ENCODE measurements around a stretch of chr6.

DNA sequence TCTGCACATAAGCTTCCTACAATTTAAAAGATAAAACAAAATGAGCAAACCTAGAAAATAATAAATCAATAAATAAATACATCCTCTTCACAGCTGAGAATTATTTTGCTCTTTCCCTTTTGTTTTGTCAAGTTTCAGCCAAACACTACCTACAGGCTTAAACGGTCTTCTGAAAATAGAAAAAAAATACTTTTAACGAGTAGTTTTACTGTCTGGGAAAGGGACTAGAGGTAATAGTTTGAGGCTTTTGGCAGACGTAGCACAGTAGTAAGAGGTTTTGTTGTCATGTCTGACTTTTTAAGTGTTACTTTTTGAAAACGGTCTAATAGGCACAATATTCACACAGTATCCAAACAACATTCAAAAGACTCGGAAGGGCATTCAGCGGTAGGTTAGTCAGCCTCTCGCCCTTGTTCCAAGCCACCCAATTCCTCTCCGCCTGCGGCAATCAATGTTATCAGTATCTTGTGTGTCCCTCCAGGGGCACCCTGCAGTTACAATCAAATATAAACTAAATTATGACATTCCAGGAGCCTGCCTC is 2.0 kb downstream of the TENT5A start:
- RRBS = no CpG with 5 or more reads among the region's 9 CpGs

DNA sequence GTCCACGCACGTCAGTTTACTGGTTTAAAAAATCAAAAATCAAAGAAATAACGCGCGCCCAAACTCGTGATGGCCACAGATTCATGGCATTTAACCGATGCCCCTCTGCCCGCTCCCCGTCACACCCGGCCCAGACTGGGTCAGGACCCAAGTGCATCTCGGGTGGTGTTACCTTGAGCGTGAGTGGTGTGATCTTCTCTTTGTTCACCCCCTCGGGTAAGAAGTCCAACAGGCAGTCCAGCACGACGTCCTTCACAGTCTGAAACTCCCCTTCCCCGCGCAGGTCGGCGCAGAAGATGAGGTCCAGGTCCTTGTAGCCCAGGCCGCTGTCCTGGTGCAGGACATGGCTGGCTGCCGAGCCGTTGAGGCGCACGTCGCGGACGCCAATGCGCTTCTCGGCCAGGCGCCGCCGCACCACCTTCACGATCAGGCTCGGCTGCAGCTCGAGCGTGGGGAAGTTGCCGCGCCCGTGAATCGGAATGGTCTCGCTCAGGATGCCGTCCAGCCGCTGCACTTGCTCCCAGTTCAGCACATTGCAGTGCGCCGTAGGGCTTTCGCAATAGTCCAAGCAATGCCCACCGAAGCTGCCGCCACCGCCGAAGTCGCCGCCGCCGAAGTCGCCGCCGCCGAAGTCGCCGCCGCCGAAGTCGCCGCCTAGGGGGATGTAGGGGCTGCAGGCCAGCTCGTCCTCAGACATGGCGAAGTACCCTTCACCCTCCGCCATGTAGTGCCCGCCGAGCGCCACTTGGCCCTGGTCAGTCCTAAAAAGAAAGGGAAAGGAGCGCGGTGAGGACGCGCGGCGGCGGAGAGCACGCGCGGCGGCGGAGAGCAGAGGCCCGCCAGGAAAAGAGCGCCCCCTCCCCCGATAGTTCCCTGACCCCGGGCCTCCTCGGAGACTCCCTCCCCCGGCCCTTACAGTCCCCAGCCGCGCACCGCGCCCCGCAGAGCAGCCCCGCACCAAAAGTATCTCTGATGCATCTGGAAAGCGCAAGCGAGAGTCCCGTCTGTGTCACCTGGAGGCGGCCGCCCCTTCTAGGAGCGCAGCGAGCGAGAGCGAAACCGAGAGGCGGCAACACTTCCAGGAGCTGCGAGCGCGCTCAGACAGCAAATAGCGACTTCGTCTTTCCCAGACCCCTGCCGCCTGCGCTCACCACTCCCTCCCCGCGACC is 679 bp downstream of the TENT5A start:
- RRBS = no CpG with 5 or more reads among the region's 114 CpGs

- RRBS = no CpG with 5 or more reads among the region's 3 CpGs
These were observed 68.3 kb upstream of the TENT5A start for GRCh38 chr6:81820801-81821253.

DNA sequence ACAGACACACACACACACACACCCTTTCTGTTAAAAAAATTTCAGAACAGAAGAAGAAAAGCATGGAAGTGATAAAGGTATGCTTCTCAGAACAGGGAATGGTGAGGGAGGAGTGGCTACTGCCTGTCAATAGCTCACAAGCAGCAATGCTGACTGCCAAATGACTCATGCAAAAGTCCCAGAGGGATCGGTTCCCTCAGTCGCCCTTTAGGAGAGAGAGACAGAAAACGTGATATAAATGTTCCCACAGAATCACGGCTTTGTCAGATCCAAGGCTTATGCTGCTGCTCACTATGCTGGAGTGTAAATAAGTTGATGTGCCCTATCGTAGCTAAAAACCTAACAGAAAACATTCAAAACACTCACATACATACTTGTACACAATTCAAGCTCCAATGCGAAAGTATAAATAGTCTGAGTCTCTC is 102.6 kb downstream of the IBTK start:
- RRBS = no CpG with 5 or more reads among the region's 6 CpGs

- RRBS = no CpG with 5 or more reads among the region's 5 CpGs
These were observed 81.0 kb downstream of the IBTK start for GRCh38 chr6:82166390-82167064.

DNA sequence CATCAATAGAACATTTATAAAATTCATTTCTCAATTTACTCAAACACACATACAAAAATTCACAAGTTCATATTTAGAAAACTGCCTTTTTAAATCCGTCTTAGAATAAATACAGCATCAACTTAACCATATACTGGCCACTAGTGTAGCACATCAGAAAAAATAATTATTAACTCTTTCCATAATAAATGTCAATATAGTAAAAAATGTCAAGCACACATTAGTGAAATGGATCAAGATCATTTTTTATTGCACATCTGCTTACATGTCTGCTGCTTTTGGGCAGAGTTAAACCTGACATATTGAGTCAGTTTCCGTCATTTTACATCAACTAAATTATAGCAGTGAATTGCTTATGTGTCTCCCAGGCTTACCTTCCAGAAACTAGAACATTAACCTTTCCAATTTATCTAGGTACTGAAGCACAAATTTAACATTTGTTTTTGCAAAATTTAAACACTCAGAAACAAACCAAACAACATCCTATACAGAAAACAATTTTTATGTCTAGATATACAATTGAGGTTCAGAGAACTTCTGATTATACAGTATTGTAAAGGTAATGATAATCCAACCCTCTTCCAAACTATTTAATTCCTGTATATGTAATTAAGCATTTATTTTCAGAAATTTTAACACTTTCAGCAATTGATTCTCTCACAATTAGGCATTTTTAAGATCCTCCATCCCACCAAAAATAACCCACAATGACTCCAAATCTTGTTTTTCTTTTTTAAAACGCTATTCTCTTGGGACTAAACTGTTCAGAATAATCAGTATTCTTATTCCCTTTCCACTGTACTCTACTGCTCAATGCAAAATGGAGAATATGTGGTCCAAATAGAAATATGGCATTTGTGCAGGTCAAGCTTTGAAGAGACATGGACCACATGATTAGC is 77.3 kb downstream of the IBTK start:
- RRBS = no CpG with 5 or more reads among the region's 3 CpGs

DNA sequence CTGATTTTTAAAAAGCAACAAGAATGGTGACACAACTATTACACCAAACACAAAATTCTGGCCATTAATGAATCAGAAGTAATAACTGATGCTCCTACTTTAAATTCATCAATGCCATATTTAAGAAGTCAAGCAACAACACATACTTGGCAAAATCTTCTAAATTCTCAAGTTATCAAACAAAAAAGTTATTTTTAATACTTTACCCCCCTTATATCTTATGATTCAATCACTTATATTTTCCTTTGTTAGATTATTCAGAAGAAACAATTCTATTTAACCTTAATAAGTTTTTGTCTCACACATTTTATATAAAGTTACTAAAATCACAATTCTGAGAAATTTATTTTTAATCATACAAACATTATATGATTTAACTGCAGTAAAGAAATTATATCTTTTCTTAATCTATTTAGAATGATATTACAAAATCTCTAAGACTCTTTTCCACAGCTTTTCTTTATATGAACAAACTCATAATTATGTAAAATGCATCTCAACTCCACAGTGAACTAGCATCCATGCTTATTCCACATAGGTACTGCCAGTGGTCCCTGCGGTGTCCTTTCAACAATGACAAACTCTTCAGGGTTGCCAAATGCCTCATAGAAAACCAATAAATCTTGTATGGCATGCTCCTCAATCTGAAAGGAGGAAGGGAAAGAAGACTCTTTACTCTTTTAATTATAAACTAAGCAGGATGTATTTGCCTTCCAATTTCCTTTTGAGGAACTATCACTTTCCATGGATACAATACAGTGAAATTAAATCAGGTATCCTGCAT is 76.4 kb downstream of the IBTK start:
- RRBS = no CpG with 5 or more reads among the region's 1 CpG

DNA sequence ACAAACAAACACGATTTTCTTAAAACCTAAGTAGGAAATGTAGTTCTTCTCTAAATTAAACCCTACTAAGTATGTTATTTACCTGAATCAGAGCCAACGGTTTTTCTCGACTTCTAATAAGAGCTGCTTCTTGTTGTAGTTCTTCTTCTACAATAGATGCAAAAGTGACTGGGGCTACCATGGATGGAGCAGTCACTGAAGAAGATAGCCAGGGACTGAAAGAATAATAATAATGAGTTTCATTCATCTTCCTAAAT is 75.3 kb downstream of the IBTK start:
- RRBS = no CpG with 5 or more reads among the region's 3 CpGs

DNA sequence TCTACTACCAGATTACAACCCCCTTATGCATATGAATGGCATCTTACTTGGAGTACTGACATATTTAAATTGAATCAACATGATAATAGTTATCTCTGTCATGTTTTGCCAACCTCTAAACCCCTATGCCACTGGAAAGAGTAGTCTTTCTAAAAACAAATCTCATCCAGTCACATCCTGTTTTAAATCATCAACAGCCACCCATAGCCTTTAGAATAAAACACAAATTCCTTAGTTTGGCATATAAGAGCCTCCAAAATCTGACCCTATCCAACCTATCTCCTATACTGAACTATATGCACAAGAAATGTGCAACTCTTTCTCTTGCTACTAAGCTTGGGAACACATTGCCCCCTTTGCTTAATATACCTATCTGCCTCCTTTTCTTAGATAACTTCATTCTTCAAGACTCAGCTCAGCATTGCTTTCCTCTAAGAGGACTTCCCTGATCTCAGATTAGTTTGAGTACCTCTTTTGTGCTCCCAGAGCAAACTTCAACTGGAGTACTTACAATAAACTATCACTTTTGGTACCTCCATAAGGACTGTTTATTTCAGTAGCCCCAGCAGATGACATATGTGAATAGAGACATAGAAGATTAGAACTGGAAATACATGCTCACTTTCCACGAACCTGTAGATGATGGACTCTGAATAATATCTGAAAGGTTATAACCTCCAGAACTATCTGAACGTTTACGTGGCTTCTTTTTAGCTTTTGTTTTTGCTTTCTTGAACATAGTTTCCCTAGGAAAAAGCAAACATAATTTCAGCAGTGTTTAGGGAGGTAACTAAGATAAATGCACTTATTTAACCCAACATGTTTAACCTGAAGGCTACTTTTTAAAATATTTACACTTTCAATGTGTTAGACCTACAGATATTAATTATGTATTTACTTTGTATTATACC is 47.8 kb downstream of the IBTK start:
- RRBS = no CpG with 5 or more reads among the region's 3 CpGs

GRCh38 chr6:83334063-83334279 is 96.9 kb downstream of the ME1 start:
- RRBS = no CpG with 5 or more reads among the region's 17 CpGs

DNA sequence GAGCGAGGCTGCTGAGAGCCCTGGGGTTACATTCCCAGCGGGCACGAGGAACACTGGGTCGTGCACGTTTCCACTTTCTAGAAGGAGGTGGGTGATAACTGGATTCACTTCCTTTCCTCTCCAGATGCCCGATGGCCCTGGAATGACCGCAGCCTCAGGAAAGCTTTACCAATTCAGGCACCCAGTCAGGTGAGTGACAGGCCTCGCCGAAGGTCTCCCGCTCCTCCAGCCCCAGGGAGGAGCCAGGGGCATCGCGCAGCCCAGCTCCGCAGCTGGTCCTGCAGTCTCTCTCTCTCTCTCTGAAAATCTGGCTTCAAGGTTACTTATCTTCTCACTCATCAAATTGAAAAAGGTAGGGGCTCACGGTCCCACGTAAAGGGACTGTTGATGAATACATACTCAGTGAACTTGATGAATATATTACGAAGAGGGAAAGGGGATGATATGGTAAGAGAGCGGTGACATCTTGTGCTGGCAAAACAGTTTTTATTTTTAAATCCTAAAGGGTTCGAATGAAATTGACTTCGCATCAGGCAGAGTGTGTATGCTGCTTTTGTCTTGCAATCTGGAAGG is 899 bp downstream of the RIPPLY2 start:
- RRBS = no CpG with 5 or more reads among the region's 19 CpGs

DNA sequence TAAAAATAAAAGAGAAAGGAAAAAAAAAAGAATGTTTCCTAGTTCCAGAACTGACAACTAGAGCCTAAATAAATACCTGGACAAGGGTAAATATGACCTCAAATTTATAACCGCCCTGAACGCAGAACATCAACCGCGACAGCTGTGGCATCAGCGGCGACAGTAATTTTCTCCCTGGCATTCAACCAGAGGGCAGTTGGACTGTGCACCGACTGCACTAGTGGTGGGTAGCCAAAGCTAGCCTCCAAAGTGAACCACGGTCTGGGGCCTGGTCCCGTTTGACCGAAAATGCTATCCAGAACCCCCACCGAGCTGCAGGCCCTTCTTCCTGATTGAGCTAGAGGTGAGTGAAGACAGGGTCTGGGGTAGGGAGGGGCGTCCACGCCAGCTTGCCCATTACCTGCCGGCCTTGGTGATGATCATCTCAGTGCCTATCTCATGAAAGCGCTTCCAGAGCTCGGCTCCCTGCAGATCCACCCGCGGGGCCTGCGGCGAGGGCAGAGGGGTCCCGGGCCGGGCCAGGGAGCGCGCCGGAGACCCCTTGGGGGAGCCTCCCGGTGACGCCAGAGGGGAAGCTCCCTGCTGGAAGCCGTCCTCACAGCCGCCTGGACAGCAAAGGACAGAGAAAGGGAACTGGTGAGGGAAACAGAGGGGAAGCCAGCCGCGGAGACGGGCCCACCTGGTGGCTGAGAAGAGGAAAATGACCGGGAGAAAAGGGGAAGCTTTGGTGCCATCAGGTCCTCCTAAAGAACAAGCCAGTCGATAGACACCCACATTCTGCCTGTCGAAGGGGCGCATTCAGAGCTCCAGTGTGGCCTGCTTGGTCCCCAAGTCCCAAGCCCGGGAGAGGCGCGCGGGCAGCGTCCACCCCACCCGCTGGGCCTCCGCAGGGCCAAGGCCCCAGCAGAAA is 2.0 kb downstream of the TBX18 start:
- RRBS = 8% methylated on average over 6 of the region's 43 CpGs

GRCh38 chr6:84763054-84764115 is 1.0 kb downstream of the TBX18 start:
- RRBS = 16% methylated on average over 23 of the region's 106 CpGs

DNA sequence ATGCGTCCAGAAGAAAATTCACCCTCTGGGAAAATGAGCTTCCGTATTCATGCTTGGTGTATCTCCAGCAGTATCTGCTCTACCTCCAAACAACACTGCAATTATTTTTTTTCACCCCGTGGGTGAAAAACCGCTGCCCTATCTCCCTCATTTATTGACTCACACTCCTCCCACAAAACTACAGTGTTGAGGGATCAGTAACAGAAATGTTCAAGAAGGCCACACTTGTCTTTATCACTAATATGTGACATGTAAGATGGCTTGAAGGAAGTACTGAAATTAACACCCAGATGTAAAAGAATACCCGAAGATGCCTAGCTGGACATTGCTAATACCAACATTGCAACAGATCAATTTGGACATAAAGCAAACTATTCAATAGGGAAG is 4.9 kb upstream of the TBX18 start:
- RRBS = no CpG with 5 or more reads among the region's 5 CpGs

- RRBS = no CpG with 5 or more reads among the region's 3 CpGs
These were observed 26.9 kb upstream of the TBX18 start for GRCh38 chr6:84791199-84791780.

DNA sequence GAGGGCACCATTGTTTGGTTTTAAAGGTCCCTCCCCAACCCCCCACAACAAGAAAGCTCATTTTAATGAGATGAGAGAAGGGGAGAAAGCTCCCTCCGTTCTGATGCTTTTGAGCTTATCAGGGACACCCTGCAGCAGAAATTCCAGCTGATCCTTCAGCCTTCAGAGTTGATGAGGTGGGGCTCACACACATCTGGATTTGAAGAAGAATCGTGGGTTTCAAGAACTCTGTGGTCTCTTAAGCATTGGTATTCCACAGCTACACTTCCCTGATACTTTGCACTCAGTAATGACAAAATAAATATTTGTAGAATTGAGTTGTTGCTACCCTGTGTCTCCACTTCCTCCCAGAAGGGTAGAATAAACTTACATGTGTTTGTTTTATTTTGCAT is 2.0 kb downstream of the NT5E start:
- RRBS = no CpG with 5 or more reads among the region's 2 CpGs

- RRBS = no CpG with 5 or more reads among the region's 2 CpGs
These were observed 11.3 kb downstream of the NT5E start for GRCh38 chr6:85461012-85461687.

Data from GM12891 (cell line).